ENCODE data around the gene CTAGE9.

- RRBS, 2 experiments = 4% methylated on average over 19 of the region's 29 CpGs; no CpG with 5 or more reads in 1 of the 2 experiments
Observed at GRCh38 chr6:131063333-131063643, 243 bp upstream of the EPB41L2 start.

GRCh38 chr6:131552424-131553142, 20.4 kb upstream of the ARG1 start:
- RRBS, 2 experiments = no CpG with 5 or more reads among the region's 4 CpGs

- RRBS, 2 experiments = no CpG with 5 or more reads among the region's 20 CpGs
Observed at GRCh38 chr6:131710823-131711300, at the start of gene CTAGE9. Gene CTAGE9, minus strand, starts transcription at chr6:131711017.

GRCh38 chr6:132130231-132131327, 179.4 kb upstream of the CCN2 start:
- RRBS, 2 experiments = no CpG with 5 or more reads among the region's 13 CpGs

GRCh38 chr6:132596047-132596521, 6.5 kb upstream of the TAAR5 start:
- RRBS, 2 experiments = no CpG with 5 or more reads among the region's 6 CpGs

DNA sequence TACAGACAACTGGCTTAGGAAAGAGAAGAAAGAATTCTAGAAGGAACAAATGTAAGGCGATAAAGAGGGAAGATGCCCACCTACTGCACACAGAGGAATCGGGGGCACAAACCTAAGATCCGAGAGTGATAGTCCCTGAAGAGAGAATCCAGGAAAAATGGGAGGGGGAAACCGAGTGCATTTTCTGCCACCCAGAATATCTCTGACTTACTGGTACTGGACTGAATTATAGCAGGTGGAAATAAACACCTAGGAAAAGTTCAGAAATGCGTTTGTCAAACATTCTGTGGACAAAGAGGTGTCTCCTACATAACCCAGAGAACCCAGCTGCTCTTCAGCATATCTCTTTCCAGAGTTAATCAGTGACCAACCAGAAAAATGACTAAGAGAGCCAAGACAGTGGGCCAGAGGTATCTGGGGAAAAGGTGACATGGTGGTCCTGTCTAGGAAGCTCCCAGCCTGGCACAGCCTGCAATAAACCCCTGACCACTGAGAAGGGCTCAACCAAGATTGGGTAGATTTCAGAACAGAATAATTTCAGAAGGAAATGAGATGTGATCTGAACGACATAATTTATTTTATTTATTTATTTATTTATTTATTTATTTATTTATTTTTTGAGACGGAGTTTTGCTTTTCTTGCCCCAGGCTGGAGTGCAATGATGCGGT, 5.9 kb upstream of the VNN1 start:
- RRBS, 2 experiments = no CpG with 5 or more reads among the region's 8 CpGs

- RRBS, 2 experiments = no CpG with 5 or more reads among the region's 4 CpGs
Observed at GRCh38 chr6:132742543-132742880, 15.2 kb downstream of the VNN2 start.

- RRBS, 2 experiments = no CpG with 5 or more reads among the region's 3 CpGs
Observed at GRCh38 chr6:132818618-132819286, 4.4 kb downstream of the RPS12 start.

DNA sequence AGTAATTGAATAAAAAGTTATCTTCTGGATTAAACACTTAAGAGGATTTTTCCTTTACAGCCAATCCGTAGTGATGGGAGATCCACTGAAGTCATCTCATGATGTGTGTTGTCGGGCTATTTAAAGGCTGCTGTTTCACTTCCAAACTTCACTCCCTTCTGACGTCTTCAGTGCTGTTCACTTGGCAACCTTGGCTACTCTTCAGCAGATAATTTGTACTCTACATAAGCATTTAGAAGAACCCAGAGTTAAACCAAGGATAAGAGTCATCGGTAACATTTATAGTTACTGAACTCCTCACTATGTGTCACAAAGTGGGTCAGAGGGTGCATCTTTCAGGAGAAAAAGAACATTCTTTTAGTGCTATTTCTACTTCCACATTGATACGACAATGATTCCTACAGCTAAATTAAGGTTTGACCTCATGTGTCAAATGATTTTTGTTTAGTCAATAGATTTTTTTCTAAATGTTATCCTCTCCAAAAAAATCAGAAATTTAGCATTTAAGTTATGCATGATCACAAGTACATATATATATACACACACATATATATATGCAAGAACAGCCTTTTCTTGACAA, 179.0 kb upstream of the EYA4 start:
- RRBS, 2 experiments = no CpG with 5 or more reads among the region's 5 CpGs

- RRBS, 2 experiments = no CpG with 5 or more reads among the region's 15 CpGs
Observed at GRCh38 chr6:133242778-133243289, 1.7 kb downstream of the EYA4 start.

DNA sequence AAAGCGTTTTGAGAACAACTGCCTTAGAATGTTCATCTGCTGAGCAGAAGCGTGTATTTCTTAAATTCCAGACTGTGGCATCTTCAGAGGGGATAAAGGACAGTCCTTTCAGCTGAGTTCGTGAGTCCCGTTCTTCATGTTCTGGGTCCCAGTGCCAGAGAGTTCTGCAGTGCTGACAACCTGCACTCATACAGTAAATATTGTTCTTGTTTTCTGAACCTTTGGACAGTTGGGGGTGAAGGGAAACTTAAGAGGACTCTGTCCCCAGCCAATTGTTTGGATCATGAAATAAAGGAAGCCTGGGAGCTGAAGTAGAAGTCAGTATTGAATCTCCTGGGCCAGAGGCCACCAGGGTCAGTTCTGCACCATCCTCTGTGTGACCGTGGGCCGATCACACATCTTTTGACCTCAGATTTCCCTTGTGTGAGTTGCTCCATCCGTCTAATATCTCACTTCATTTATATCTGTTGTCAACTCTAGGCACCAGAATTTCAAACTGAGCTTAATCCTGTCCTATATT, 3.3 kb downstream of the SLC2A12 start:
- RRBS, 2 experiments = no CpG with 5 or more reads among the region's 7 CpGs

GRCh38 chr6:134166685-134167329, 114.4 kb upstream of the SLC2A12 start:
- RRBS, 2 experiments = no CpG with 5 or more reads among the region's 3 CpGs

DNA sequence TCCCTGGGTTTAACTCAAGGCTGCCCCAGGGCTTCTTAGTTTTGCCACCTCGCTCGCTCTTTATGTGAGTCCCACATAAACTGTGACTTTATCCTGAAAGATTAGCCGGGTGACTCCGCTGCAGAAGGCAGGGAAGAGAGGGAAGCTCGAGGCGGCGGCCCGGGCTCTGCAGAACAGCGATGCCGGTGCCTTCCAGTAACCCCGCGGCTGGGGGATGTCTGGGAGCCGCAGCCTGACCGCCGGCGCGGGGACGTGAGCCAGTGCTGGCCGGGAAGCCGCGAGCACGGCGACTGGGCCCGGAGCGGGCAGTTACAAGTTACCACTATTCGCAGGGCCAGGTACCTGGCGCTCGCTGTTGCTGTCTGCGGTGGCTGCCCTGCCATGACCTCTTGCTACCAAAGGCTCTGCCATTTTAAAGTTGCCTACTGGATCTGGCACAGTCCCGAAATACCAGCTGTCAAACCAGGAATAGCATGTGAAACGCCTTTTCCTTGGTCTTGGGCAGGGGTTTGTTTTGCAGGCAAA, 123.9 kb upstream of the SLC2A12 start:
- RRBS, 2 experiments = 27 to 32% methylated on average over 12 of the region's 31 CpGs

DNA sequence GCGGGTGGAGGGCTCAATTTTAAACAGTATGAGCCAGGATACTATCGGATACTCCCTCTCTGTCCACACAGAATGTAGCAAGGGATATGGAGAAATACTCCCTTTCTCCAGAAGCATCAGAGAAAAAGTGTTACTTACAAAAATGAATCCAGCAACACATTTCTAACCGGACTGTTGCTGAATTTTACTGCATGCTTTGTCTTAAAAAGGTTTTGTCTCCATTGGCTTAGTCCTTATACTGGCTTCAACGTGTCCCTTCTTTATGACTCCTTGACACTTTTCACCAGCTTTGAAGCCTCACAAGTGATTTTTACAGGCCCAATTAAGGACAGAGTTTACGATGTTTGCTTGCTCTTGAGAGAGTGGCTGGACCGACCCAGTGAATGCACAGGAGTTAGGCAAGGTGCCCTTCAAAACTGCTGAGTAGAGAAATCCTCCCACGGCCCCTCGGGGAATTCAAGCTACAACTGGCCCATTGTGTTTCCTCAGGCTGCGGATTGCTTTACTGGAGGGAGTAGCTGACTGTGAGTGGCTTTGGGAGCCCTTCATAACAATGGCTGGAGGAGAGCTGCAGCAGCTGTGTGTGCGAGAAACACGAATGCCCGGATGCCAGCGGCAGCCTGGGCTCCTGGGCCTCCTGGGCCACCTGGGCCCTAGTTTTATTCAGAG, 50.1 kb downstream of the SGK1 start:
- RRBS, 2 experiments = no CpG with 5 or more reads among the region's 13 CpGs

GRCh38 chr6:134303469-134304934, 13.9 kb downstream of the SGK1 start:
- RRBS, 2 experiments = no CpG with 5 or more reads among the region's 17 CpGs

- RRBS, 2 experiments = no CpG with 5 or more reads among the region's 3 CpGs
Observed at GRCh38 chr6:134306886-134307321, 11.0 kb downstream of the SGK1 start.

DNA sequence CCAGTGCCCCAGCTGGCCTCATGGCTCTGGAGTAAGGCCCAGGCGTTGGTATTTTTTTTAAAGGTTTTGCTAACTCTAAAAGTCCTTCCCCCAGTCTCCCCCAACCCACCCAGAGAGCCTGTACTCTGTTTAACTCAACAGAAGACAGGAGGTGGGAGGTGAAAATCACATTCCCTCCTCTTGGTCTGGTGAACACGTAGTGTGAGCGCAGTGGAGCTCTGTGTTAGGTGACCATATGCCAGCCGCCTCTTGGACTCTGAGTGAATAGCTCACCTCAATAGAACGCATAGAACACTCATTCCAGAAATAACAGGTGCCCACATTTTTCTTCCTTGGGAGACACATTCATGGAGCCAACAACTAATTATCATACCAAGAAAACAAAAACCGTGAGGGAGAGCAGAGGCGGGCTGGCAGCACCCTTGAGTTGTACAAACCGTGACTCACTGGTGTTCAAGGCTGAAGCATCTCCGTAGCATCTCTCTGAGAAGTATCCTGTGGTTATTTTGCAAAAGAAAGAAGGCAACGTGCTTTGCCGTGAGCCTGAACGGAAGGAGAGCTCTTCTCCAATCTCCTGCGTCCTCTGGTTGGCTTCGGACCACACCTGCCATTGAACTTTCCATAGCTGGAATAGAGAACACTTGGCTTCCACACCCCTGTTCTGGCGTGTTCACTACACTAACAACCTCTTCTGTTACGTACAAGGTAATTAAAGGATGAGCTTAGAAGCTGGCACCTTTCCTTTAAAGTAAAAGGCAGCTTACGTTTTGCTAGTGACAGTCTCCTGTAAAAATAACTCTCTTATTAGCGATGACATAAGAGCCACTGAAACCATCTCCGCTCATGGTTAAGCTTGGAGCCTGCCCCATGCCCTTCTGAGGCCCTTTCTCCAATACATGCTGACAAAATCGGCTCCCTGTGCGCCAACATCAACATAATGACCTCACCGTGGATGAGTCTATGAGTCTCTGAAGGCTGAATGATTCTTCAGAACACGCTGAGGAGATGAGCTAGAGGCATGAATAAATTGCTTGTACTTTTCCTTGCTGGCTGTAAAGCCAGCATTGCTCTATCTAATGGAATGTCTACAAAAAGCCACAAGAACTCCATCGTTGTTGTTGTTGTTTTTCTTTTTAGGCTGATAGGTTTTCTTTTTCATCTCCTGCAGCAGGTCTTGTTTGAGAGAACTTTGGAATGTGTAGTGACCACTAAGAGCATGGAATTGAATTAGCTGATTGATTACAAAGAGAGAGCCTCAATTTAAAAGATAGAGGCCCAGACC, 30.3 kb upstream of the SGK1 start:
- RRBS, 2 experiments = no CpG with 5 or more reads among the region's 24 CpGs

DNA sequence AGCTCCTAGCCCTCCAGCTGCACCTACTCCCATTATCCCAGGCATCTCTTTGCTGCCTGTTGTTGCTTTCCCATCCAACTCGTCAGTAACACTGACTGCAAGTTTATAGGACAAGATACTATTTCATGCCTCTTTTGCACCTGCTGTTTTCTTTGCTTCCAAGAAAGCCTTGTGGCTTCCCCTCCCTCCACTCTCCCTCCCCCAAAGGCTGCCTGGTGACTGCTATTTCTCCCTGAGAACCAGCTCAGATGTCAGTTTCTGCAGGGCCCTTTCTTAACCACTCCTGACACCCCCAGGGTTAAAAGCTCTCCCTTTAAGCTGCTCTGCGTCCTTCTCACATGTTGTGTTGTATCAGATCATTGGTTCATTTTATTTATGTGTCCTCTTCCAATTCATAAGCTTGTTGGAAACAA, 34.3 kb upstream of the SGK1 start:
- RRBS, 2 experiments = no CpG with 5 or more reads among the region's 2 CpGs

GRCh38 chr6:134523931-134524417, 206.1 kb upstream of the SGK1 start:
- RRBS, 2 experiments = no CpG with 5 or more reads among the region's 1 CpG

- RRBS, 2 experiments = no CpG with 5 or more reads among the region's 5 CpGs
Observed at GRCh38 chr6:134830009-134830681, 119.8 kb downstream of the ALDH8A1 start.

Data from Panc1 (cell line).